ENCODE measurements around a stretch of chr12.

DNA sequence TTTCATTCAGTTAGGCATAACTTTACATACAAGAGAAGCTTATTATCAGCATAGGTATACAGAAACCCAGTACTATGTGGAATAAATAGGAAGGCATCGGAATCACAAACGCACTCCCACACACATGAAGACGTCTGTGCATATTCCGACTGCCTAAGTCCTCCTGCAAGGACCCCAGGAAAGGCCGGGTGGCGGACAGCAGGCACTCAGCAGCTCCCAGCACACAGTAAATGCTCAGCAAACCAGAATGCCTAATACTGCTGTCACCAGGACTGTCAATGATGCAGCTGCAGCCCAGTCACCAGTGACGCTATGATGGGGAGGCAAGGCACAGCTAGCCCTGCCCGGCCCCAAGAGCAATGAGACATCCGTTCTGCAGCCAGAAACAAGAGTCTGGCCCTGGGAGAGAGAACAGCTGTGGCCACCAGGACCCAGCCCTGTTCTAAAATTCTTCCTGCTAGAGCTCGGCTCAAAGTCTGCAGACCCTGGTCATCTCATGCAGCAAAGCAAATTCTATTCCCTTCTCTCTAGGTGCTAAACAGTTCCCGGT lies 69.8 kb downstream of the NCOR2 start:
- RRBS = no CpG with 5 or more reads among the region's 11 CpGs
CAGE:
- cytosol, long polyA plus RNA = no peak
- long polyA plus RNA = no peak
- nucleus, long polyA plus RNA = no peak

- RRBS = no CpG with 5 or more reads among the region's 36 CpGs
CAGE:
- cytosol, long polyA plus RNA = no peak
- long polyA plus RNA = no peak
- nucleus, long polyA plus RNA = no peak
Measured at GRCh38 chr12:124505994-124506991, 61.1 kb downstream of the NCOR2 start.

DNA sequence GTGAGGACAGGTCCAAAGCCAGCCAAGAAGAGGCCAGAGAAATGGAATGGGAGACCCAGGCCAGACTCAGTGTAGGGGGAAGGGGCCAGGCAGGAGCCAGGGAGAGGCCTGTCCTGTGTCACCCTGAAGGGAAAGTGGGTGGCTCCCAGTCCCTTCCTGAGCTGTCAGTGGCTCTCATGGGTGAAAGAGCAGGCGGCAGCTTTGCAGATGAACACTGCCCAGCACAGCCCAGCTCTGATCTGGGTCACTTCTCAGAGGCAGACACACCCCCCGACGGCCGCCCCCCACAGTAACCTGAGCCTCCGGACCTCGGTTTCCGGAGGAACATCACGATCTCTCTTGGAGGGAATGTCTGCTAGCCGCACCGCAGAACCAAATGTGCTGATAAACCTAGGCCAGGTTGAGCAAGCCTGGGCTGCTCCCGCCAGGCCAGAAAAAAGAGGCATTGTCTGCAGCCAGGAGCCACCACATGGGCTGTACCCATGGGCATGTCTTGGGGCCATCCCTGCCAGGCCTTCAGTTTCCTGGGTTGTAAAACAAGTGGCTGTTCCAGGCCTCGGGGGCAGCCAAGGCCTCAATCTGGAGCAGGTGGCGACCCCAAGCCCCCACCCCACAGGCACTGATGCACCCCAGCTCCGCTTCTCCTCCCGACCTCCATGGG lies 57.7 kb downstream of the NCOR2 start:
- RRBS = no CpG with 5 or more reads among the region's 15 CpGs
CAGE:
- cytosol, long polyA plus RNA = no peak
- long polyA plus RNA = no peak
- nucleus, long polyA plus RNA = no peak

DNA sequence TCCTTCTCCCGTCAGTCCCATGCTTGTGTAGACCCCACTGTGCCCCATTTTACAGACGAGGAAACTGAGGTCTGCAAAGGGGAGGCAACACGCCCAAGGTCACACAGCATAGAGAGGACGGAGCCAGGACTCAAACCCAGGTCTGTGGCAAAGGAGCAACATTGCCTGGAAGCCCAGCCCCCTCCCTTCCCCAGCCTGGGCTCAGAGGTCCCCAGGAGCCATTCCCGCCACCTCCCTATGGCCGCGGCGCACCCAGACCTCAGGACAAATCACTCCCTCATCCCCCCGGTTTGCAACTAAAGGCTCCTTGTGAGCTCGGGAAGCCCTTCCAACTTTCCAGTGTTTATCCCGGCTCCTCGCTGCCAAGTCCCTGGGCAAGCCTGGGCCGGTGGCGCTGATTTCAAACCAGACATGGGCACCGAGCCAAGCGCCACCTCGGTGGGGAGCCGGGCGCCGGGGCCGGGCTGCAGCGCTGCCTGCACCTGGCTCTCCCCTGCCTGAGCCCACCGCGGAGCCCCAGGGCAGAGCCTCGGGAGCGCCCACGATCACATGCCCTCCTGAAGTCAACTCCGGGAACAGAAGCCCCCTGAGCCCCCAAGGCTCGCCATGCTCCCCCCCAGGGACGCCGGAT lies 50.2 kb downstream of the NCOR2 start:
- RRBS = 3% methylated on average over 17 of the region's 31 CpGs
CAGE:
- cytosol, long polyA plus RNA = no peak
- long polyA plus RNA = no peak
- nucleus, long polyA plus RNA = no peak

DNA sequence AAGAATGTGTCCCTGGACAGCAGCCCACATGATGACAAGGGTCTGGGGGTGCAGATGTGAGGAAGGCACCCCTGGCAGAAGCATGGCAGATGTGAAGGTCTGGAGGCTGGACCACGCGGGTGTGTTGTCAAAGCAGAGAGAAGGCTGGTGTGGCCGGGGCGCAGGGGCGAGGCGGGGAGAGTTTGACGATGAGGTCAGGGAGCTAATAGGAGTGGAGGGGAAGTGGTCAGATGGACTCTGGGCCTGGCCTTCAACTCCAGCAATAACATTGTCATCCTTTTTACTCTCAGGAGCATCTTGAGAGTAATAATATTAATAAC lies 48.1 kb downstream of the NCOR2 start:
- RRBS = no CpG with 5 or more reads among the region's 7 CpGs
CAGE:
- cytosol, long polyA plus RNA = no peak
- long polyA plus RNA = no peak
- nucleus, long polyA plus RNA = no peak

GRCh38 chr12:124550636-124551172 lies 16.7 kb downstream of the NCOR2 start:
- RRBS = no CpG with 5 or more reads among the region's 5 CpGs
CAGE:
- cytosol, long polyA plus RNA = no peak
- long polyA plus RNA = no peak
- nucleus, long polyA plus RNA = no peak

DNA sequence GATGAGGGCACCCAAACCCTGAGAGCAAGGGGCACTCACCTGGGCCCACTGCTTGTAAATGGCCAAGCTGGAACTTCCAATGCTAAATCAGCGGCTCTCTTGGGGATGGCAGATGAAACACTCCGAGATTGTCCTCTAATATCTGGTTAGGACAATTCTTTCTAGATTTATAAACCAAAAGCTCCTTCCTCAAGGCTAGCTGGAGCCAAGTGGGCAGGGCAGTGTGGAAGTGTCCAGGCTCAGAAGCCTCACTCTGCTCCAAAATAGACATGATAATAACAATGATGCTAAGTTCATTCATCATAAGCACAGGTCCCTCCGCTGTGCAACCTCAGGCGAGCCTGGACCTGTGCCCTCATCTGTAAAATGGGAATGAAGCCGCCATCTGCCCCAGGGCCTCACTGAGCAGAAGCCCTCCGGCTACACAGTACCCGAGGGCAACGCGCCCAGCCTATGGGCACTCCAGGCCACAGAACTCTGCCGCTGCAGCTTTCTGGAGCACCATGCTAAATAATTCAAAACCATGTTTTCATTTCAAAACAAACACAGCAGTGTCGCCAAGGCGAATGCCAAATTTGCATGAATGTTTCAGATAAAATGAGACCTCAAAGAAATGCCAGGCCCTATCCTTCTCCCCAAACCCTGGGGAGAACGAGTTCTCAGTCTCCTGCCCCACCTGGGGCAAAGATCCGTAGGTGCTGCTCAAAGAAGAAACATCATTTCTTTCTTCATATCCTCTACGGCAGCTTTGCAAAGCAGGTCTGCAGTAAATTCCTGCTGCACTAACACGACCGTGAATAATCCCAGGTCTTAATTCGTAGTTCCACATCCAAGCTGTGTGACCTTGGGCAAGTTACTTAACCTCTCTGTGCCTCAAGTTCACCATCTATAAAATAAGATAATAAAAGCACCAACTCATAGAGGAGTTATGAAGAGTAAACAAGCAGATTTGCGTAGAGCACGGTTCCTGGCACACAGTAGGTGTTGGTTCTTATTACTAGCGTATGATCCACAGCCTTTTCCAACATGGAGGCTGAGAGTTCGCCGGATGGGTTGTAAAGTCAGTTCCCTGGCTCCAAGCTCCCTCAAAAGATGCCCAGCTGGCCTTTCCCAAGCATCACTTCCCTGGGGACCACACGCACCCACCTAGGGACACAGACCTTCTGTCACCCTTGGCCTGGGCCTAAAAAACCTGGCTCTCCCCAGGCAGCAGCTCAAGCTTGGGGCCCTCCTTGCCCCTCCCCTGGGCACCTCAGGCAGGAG lies 3.9 kb downstream of the NCOR2 start:
- RRBS = no CpG with 5 or more reads among the region's 24 CpGs
CAGE:
- cytosol, long polyA plus RNA = no peak
- long polyA plus RNA = no peak
- nucleus, long polyA plus RNA = no peak

- RRBS = no CpG with 5 or more reads among the region's 35 CpGs
CAGE:
- cytosol, long polyA plus RNA = no peak
- long polyA plus RNA = no peak
- nucleus, long polyA plus RNA = no peak
Measured at GRCh38 chr12:124567669-124568032, 239 bp upstream of the NCOR2 start.

DNA sequence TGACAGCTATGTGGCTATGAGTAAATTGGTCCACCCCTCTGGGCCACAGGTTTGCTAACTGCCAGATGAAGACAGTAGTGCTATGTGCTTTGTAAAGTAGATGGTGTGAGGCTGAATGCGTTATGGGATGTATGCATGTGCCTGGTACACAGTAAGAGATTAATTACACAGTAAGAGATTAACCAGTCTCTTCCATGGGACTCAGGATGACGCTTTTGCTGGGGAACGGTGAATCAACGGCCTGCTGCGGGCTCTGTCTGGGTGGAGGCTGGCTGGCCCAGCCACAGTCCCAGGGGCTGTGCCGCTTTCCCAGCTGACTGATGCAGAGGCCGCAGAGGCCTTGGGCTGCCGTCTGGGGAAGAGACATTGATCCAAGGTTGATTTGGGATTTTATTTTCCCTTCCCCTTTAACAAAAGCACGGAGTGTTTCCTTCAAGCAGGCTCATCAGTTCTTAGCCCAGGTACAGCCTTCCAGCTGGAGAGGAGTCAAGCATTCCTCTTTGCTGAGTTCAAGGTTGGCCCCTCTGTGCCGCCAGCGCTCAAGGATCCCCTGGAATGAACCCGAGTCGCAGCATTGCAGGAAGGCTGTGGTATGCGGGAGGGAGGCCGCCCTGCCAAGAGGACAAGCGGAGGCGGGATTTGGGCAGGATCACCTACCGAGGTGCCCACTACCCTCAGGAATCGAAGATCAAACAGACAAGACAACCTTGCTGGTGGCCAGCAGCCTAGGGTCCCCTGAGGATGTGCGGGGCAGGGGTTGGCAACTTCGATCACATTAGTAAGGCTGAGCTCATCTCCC lies 53.7 kb upstream of the NCOR2 start:
- RRBS = no CpG with 5 or more reads among the region's 21 CpGs
CAGE:
- cytosol, long polyA plus RNA = no peak
- long polyA plus RNA = no peak
- nucleus, long polyA plus RNA = no peak

GRCh38 chr12:124625634-124626833 lies 58.6 kb upstream of the NCOR2 start:
- RRBS = no CpG with 5 or more reads among the region's 20 CpGs
CAGE:
- cytosol, long polyA plus RNA = no peak
- long polyA plus RNA = no peak
- nucleus, long polyA plus RNA = no peak

- RRBS = 32% methylated on average over 6 of the region's 39 CpGs
CAGE:
- cytosol, long polyA plus RNA = no peak
- long polyA plus RNA = no peak
- nucleus, long polyA plus RNA = no peak
Measured at GRCh38 chr12:124654893-124656042, 87.9 kb upstream of the NCOR2 start.

- RRBS = no CpG with 5 or more reads among the region's 9 CpGs
CAGE:
- cytosol, long polyA plus RNA = no peak
- long polyA plus RNA = no peak
- nucleus, long polyA plus RNA = no peak
Measured at GRCh38 chr12:124669263-124669767, 101.9 kb upstream of the NCOR2 start.

- RRBS = 86% methylated on average over 5 of the region's 22 CpGs
CAGE:
- cytosol, long polyA plus RNA = no peak
- long polyA plus RNA = no peak
- nucleus, long polyA plus RNA = no peak
Measured at GRCh38 chr12:124807524-124808128, 56.0 kb downstream of the SCARB1 start.

GRCh38 chr12:124814906-124815652 lies 48.6 kb downstream of the SCARB1 start:
- RRBS = 95% methylated on average over 8 of the region's 34 CpGs
CAGE:
- cytosol, long polyA plus RNA = no peak
- long polyA plus RNA = no peak
- nucleus, long polyA plus RNA = no peak

DNA sequence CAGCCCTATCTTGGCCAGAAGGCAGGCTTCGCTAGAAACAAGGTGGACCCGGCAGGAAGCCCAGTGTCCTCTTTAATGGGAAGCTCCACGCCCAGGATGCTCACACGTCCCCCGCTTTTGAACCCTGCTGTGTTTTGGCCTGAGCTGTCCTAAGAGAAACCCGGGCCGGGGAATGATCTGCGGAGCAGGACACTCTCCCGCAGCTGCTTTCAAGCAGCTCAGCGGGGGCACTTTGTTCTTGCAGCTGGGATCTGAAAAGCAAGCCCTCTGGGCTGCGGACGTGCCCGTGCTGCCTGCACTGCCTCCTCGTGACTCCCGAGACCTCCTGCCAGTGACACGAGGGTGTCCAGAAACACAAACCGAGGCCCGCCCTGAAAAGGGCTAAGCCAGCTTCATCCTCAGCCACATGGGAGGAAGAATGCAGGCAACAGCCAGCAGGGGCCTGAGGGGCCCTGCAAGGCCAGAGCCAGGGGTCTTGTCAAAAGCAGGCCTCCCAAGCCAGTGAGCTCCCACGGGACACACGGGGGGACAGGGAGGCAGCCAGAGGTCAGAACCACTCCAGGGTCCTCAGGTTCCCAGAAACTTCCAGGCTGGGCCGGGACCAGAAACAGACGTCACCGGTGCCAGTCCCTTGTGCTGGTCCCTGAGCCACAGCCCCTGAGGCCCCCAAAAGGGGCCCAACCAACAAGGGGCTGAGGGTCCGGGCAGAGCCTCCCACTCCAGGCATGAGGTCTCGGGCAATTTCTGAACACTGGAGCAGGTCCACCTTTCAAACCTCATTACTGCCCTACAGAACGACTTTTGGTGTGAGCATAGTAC lies 29.7 kb downstream of the SCARB1 start:
- RRBS = 93% methylated on average over 3 of the region's 26 CpGs
CAGE:
- cytosol, long polyA plus RNA = no peak
- long polyA plus RNA = no peak
- nucleus, long polyA plus RNA = no peak

- RRBS = 2% methylated on average over 11 of the region's 41 CpGs
CAGE:
- cytosol, long polyA plus RNA = no peak
- long polyA plus RNA = no peak
- nucleus, long polyA plus RNA = no peak
Measured at GRCh38 chr12:124862665-124863543, 760 bp downstream of the SCARB1 start.

DNA sequence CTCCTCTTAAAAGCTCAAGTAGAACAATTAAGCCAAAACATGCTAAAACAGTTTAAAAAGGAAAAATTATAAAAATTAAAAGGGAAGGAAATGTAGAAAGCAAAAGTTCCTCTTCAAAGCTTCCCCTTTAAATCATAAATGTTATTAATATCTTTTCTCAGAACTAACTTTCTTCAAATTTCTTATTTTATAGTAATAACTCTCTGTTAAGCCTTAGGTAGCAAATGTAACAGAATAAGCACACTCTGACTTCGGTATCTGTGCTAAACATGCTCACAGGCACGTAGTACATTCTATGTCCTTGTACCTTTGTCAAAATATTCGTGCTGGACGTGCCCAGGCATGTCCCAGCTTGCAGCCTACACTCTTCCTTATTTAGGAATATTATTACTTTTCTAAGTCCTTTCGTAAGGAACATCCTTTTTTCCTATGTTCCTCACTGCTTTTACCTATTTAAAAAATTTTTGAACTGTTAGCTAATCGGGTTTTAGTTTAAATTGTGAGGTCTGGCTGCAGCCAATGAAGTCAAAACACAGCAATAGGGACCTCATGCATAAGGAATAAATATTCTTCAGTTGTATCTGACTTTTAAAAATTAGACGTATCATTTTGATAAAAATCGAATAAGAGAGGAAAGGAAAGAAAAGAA lies 24.1 kb upstream of the UBC start:
- RRBS = no CpG with 5 or more reads among the region's 8 CpGs
CAGE:
- cytosol, long polyA plus RNA = no peak
- long polyA plus RNA = no peak
- nucleus, long polyA plus RNA = no peak

DNA sequence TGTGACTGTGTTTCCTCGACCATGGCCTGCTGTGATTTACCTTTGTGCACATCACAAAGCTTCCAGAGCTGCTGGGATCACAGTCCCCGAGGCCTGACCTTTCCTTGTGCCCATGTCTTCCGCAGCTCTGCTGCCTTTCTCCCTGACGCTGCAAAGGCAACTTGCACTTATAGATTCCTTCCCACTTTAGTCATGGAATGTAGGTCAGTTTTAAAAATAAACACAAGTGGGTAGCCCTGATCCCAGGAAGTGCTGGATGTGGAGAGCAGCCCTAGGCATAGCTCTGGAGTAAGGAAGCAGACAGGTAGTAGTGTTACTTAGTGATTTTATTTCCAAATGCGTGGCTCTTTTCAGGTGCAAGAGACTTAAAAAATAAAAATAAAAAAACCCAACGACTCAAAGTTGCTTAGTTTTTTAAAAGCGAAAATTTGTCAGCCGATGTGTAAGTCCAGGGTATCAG lies 704.8 kb downstream of the TMEM132B start:
- RRBS = no CpG with 5 or more reads among the region's 8 CpGs
CAGE:
- cytosol, long polyA plus RNA = no peak
- long polyA plus RNA = no peak
- nucleus, long polyA plus RNA = no peak

DNA sequence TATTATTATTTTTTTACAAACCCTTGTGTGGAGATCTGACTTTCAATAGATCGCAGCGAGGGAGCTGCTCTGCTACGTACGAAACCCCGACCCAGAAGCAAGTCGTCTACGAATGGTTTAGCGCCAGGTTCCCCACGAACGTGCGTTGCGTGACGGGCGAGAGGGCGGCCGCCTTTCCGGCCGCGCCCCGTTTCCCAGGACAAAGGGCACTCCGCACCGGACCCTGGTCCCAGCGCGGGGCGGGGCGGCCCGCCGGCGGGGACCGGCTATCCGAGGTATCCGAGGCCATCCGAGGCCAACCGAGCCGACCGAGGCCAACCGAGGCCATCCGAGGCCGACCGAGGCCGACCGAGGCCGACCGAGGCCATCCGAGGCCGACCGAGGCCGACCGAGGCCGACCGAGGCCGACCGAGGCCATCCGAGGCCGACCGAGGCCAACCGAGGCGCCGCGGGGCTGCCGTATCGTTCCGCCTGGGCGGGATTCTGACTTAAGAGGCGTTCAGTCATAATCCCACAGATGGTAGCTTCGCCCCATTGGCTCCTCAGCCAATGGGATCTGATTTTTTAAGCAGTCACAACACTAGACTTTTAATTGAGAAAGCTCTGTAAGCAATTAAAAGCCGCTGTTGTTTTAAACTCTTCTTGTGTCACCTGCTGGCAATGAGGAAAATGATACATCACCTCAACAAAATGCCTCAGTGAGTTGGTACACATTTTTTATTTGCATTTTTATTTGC lies 1100.9 kb upstream of the TMEM132C start:
- RRBS = 25% methylated on average over 17 of the region's 67 CpGs
CAGE:
- cytosol, long polyA plus RNA = no peak
- long polyA plus RNA = no peak
- nucleus, long polyA plus RNA = no peak

GRCh38 chr12:127316938-127317347 lies 950.0 kb upstream of the TMEM132C start:
- RRBS = no CpG with 5 or more reads among the region's 2 CpGs
CAGE:
- cytosol, long polyA plus RNA = no peak
- long polyA plus RNA = no peak
- nucleus, long polyA plus RNA = no peak